OVCAR3 (cell line): ENCODE data around the gene FSCN2.

DNA sequence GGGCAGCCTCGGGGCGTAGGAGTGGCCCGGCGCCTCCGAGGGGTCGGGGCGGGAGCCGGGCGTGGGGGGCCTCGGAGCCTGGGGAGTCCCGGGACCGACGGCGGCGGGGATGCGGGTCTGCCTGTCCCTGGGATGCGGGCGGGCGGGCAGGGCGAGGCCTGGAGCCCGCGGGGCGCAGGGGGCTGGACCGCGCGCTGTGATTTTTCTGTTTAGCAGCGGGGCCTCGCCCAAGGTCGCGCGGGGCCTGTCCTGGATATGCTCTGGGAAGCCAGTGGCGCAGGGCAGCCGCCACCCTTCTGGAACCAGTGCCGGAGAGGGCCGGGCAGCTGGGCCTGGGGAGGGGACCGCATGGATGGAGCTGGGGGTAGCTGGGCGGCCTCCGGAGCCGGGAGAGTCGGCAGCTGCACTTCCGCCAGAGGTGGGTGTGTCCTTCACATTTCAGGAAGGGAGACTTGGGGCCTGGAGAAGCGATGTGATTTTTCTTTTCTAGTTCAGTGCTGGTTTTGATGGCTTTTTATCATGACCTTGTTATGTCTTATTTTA, 2.5 kb upstream of the ACTG1 start:
- RRBS: 7% methylated on average over 4 of the region's 42 CpGs

DNA sequence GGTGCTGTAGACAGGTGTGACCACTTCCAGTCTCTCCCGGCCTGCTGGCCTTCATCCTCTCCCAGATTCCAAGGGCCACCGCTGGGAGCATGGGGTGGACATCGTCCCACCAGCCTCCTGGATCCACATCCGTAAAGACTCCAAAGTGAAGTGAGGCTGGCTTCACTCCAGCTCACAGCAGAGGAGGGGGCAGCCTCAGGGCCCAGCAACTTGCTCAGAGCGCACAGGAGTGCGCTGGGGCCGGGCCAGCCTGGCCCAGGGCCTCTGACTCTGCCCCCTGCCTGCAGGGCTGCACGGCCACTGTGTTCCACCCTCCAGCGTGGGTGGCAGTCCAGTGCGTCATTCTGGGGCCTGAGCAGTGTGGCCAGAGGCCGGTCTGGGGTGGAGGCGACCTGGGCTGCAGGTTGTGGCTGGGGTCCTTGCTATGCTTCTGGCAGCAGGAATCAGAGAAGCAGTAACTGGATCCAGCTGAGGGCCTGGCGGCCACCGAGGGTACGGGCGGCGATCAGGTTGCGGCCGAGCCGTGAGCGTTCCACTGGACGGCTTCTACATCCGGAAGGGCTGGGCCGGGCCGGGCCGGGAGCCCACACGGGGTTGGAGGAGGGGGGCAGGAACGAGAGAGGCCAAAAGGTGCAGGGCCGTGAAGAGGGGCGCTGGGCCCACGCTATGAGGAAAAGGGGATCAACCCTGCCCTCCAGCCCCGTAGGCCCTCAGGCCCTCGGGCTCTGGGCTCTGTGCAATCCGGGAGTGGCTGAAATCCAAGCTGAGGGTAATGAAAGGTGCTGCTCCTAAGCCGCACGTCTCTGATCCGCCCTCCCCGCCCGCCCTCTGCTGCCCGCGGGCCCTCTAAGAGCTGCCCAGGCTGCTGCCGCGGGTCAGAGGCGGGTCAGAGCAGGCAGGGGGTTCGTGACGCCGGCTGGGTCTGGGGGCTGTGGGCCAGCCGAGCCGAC, at the start of gene FSCN2:
Gene FSCN2 (plus strand): TSS at position 878 of the 950 bp plus-strand sequence.
- RRBS: 12% methylated on average over 3 of the region's 49 CpGs

GRCh38 chr17:81546897-81547717, 5.0 kb downstream of the FAAP100 start:
- RRBS: no CpG with 5 or more reads among the region's 42 CpGs

DNA sequence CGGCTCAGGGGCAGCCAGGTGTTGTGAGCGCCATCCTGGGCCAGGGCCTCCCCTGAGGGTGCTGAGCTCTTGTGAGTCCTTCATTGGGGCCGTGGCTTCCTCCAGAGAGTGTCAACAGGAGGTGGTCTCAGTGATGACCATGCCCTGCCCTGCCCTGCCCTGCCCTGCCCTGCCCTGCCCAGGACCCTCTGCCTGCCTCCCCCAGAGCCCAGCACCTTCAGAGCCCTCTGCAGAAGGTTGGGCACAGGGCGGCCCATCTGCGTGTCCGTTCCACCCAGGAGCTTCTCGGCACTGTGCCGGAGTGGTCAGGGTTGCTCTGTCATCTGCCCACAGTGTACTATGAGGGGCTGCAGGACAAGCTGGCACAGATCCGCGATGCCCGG, 7.2 kb upstream of the MRPL12 start:
- RRBS: 98% methylated on average over 4 of the region's 11 CpGs

DNA sequence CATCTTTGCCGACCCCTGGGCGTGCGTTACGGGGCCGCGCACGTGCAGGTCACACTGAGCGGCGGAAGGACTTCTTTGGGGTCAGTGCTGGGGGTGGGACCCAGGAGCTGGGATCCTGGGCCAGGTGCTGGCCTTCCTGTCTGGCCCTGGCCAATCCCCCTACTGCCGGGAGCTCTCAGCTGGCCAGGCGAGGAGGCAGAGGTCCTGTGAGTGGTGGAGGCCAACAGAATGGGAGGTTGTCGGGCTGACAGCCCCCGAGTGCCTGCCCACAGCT, 2.0 kb downstream of the SLC25A10 start:
- RRBS: no CpG with 5 or more reads among the region's 13 CpGs

DNA sequence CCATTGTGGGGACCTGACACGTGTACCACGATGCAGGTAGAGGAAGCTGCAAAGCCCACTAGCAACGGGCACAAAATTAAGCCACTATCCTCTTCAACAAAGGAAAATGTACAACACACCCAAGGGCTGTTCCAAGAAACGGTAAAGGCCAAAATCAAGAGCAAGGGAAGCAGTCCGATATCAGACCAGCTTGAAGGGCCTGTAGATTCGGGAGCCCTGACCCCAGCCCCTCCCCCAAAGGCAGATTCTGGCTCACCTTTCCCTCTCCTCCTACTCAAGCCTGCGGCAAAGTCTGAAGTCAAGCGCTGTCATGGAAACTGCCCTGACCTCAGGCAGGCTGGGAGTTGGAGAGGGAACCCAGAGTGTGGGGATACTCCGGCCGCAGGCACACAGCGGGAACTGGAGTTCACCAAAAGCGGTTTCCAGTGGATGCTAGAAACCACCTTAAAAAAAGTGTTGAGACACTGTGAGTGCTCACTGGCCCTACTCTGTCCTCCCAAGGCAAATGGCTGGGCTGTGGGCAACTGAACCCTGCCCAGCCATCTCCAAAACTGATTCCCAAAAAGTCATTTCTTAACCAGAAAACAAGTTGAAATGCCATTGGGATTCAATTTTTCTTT, 1.7 kb downstream of the ALYREF start:
- RRBS: no CpG with 5 or more reads among the region's 12 CpGs

GRCh38 chr17:81913965-81915055, 3.1 kb upstream of the PCYT2 start:
- RRBS: no CpG with 5 or more reads among the region's 46 CpGs

DNA sequence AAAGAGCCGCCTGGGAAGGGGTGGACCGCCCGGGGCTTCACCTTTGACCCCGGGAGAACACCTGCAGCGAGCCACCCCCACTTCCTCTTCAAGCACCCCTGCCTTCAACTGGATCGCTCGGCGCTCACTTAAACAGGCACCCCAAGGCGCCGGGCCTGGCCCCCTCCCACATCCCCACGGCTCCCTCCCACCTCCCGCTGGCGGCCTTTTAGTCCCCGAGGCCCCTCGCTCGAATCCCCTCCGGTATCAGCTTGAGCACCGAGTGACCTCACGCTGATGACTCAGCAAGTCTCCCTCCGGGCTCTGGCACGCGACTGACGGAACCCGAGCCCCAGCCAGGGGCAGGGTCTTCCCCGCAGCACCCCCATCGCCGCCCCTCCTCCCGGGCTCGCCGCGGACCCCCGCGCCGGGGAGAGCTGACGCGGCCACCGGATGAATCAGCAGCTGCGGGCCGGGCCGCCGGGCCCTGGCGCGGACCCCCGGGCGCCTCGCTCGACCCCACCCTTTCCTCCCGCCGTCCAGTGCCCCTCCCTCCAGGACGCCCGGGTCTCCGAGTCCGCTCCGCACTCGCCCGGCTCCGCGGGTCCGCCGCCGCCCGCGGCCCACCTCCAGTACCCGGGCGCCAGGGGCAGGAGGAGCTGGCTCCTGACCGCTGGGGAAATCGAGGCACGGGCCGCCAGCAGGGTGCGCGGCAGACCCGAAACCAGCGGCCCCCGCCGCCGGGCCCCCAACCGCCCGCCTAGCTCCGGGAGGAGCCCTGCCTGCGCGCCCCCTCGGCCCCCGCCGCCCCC, 650 bp downstream of the MAFG start:
- RRBS: 5% methylated on average over 54 of the region's 84 CpGs

DNA sequence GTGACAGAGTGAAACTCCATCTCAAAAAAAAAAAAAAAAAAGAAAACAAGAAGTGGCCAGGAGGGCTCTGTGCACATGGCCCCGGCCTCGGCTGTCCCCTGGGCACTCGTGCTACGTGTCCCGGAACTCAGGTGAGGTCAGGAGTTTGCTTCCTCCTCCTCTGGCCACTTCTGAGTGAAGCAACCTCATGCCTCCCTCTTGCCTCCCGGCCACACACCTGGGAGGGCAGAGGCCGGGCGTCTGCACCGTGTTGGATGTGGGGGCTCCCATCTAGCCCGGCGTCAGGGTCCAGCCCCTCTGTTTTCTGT, 22.1 kb downstream of the ASPSCR1 start:
- RRBS: 94% methylated on average over 8 of the region's 11 CpGs

GRCh38 chr17:82006421-82006972, 16.2 kb downstream of the CENPX start:
- RRBS: 90% methylated on average over 4 of the region's 16 CpGs

DNA sequence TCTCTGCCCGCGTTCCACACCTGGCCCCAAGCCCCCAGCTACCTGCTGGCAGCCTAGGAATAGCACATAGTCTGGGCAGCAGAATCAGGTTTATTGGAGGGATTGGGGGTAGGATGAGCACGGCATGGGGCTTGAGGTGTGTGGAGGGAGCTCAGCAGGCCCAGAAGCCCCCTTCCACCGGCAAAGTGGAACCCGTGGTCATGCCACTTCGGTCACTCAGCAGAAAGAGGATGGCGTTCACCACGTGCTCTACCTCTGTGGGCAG, 1.8 kb downstream of the DCXR start:
- RRBS: no CpG with 5 or more reads among the region's 8 CpGs

DNA sequence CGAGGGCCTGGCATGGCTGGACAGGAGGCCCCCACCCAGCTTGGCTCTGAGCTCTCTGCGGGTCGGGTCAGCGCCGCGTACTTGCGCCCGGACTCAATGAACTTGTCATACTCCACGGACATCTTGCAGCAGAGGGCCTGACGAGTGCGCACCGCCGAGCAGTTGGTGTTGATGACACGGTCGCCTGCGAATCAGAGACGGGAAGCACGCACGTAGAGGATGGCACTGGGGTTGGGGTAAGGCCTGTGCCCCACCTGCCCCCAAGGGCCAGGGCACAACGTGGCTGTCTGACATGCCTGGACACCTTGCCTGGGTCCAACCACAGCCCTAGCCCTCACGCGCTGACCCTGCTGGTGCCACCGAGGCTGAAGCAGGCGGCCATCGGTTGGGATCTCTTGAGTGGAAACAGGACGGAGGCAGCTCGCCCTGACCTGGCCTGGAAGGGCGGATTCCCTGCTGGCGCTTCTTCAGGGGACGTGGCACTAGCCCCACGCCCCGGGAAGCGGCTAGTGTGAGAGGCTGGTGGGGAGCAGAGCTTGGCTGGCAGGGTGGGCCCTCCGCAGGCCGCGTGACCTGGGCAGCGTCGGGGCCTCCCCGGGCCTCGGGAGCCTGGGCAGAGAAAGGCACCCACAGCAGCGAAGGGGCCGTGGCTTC, 903 bp downstream of the RFNG start:
- RRBS: 64% methylated on average over 8 of the region's 42 CpGs

- RRBS: 96% methylated on average over 14 of the region's 37 CpGs
Measured at GRCh38 chr17:82088071-82088721, 9.8 kb downstream of the FASN start.

GRCh38 chr17:82089438-82089945, 8.5 kb downstream of the FASN start:
- RRBS: no CpG with 5 or more reads among the region's 21 CpGs

DNA sequence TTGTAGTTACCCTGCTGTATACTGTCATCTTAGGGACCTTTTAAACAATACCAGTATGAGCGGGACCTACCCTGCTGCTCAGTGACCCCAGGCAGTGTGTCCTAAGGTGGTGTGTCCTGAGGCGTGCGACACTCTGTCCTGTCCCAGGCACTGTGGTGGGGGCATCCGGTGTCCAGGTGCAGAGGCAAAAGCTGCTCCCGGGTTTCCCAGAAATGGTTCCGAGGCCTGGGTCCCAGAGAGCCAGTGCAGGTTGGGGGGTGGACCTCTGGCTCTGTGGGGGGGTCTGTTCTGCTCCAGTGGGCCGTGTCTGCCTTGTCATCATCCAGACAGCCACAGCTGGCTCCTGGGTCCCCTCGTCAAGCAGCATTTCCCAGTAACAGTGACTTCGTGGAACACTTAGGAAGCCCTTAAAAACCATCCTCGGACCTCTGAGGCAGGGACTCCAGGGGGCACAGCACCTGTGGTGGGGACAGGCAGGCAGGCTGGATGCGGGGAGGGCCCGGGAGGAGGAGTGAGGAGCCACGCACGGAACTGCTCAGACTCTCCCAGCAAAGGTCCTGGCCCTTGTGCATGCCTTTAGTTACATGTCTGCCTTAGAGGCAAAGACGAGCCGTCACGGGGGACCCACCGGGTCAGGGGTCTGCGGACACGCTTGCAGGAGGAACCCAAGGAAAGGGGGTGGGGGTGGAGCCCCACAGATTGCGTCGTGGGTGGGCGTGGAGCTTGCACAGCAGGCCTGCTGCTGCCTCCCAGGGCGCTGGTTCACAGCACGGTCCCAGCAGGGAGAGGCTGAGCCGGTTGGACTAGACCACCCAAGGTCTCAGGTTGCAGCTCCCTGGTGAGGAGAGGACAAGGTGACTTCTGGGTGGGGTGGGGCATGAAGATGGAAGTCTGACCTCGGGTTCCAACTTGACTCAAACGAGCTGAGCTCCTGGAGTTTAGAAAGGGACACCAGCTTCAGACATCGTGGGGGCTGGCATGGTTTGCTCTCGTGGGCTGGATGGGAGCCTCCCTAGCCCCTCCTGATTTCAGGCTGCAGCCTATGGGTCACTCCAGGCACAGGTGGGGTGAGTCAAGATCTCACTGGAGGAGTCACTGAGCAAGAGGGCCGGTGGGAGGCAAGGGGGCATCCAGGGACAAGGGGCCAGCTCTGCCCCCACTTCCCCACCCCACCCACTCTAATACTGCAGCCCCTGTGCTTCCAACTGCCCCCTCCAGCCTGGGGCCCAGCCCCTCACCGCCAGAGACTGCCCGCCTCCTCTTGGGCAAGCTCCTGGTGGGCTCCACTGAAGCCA, 5.8 kb downstream of the SLC16A3 start:
- RRBS: 41% methylated on average over 7 of the region's 33 CpGs

- RRBS: no CpG with 5 or more reads among the region's 22 CpGs
Measured at GRCh38 chr17:82274047-82274699, 673 bp upstream of the CSNK1D start.

DNA sequence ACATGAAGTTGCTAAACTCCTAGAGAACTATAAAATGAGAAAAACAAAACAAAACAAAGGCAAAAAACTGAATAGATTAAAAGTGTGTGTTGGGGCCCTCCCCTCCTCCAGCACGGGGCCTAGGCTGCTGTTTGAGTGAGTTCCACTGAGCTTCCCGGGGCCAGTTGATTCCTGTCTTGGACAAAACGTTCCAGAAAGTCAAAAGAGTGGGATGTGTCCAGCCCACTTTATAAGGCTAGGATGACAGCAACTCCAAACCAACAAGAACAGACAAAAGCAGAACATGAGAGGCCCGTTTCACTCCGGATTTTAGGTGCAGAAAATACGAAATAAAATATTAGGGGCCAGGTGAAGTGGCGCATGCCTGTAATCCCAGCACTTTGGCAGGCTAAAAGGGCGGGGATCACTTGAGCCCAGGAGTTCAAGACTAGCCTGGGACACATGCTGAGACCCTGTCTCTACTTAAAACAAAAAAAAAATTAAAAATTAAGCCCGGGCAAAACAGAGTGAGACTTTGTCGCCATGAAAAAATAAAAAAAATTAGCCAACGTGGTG, 11.8 kb upstream of the CSNK1D start:
- RRBS: no CpG with 5 or more reads among the region's 11 CpGs

DNA sequence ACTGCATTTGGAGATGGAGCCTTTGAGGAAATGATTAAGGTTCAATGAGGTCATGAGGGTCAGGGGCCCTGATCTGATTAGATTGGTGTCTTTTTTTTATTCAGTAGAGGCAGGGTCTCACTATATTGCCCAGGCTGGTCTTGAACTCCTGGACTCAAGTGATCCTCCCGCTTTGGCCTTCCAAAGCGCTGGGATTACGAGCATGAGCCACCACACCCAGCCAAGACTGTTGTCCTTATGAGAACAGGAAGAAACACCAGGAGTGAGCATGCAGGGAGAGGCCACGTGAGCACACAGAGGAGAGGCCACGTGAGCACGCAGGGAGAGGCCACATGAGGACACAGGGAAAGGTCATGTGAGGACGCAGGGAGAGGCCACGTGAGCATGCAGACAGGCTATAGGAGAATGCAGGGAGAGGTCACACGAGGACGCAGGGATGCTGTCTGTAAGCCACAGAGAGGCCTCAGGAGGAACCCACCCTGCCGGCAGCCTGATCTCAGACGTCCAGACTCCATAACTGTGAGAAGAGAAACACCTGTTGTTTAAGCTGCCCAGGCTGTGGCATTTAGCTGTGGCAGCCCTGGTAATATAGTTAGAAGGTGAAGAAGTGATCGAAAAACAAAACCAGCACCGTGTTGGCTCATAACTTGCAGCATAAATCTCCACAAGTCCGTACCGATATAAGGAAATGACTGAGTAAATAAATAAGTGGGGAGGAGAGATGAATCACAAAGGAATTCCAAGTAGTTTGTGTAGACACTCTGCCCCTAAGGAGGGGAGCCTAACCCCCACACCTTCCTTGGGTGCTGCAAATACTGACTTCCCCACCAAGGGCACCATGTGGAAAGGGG, 14.6 kb upstream of the CSNK1D start:
- RRBS: no CpG with 5 or more reads among the region's 16 CpGs

DNA sequence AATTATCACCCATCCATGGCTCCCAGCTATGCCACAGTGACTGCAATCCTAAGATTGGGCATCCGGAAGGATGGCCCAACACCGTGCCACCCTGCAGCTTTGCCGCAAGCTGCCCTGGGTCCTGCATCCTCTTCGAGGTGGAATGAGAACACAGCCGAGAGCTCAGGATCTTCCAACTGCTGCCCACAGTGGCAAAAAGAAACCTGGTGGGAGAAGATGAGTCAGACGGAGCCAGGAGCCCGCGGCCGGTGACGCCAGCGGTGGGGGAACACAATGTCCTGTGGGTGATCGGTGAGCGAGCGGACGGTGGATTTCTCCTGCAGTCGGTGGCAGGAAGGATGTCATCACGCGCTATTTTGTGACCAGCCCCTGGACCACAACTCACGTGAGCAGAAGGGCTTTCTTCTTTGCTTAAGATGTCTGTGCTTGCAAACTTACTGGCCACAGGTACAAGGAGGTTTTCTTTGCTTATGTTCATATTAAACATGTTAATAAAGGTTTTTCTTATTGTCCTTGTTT, 20.1 kb downstream of the CD7 start:
- RRBS: no CpG with 5 or more reads among the region's 19 CpGs

GRCh38 chr17:82301140-82301569, 16.3 kb downstream of the CD7 start:
- RRBS: 95% methylated on average over 3 of the region's 12 CpGs